Camera-type eye (tissue), 1 donor: ENCODE results near the genes KIF2B and C17orf67.

DNA sequence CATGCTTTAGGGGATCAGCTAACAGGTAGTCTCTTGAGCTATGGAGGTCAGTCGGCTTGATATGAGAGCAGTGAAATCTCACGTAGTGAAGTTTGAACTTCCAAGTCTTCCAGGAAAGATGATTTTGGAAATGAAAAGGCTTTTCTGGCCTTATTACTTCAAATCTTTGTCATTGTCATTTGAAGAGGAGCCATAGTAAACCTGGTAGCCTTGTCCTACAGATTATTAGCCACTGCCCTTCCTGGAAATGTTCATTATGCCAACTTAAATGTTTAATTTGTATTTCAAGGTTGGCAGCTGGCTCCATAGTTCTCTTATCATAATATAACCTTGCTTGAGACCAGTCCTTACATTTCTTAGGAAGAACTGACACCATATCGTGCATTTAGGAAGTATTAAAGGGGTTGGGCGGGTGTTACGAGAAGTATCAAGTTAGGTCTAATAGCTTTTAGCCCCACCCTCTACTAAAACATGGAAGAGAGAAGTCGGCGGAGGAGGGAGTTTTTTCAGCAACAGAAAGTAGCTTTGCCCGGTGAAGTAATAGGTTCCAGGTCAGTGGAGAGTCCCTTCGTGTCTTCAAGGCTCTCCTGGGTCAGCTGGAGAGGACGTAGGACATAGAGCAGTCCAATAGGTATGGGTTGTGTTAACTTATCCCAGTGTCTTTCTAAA, 37.9 kb downstream of the UTP18 start:
- RAMPAGE, long total RNA: no peak

GRCh38 chr17:51435600-51435972, 175.2 kb downstream of the UTP18 start:
- RAMPAGE, long total RNA: no peak

GRCh38 chr17:52409285-52409942, 250.9 kb upstream of the CA10 start:
- RAMPAGE, long total RNA: no peak

DNA sequence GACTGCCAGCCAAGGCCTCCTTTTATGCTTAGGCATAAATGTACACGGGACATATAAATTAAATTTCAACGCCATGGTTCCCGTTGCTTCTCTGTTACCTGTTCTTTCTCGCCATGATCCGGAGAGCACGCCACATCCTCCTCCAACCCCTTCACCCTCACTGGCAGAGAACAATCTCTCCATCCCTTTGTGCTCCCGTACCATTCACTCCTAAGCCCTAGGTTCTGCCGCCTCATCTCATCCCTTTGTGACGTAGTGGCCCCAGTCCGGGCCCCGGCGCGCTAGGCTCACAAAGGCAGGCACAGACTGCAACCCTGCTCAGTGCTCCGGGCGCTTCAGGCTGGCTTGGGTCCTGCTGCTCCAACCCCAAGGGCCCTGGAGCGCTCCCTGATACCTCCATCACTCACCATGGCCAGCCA, at the start of gene KIF2B:
Gene KIF2B, plus strand, starts transcription at position 302 of the 419 bp plus-strand sequence.
- RAMPAGE, long total RNA: no peak

GRCh38 chr17:55269785-55270269, 5.1 kb downstream of the HLF start:
- RAMPAGE, long total RNA: no peak

DNA sequence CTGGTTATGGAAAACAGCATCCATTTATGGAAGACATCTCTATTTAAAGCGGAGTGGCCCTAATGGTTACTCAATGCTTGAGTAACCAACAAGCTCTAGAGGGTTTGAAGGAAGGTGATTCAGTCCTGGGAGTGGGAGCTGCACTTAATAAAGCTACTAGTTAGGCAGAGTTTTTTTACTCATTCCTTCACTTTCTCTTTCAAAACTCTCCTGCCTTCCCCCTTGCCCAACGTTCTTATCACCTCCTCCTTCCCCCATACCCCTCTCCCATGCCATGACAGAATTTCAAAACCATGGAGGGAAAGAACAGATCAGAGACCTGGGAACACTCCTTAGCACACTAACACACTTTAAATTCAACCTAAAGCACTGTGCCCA, 4.9 kb downstream of the MMD start:
- RAMPAGE, long total RNA: no peak

GRCh38 chr17:55426812-55427450, 5.3 kb upstream of the MMD start:
- RAMPAGE, long total RNA: no peak

DNA sequence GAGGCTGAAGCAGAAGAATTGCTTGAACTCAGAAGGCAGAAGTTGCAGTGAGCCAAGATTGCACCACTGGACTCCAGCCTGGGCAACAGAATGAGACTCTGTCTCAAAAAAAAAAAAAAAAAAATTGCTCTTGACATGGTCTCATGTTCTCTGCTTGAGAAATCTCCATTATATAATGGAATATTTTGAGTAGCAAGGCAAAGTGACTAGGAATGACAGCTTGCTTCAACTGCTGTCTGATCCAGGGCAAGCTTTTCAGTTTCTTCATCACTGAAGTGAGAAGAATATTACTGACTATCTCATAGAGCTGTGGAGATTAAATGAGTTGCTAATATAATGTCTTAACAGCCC, 24.5 kb upstream of the MMD start:
- RAMPAGE, long total RNA: no peak

DNA sequence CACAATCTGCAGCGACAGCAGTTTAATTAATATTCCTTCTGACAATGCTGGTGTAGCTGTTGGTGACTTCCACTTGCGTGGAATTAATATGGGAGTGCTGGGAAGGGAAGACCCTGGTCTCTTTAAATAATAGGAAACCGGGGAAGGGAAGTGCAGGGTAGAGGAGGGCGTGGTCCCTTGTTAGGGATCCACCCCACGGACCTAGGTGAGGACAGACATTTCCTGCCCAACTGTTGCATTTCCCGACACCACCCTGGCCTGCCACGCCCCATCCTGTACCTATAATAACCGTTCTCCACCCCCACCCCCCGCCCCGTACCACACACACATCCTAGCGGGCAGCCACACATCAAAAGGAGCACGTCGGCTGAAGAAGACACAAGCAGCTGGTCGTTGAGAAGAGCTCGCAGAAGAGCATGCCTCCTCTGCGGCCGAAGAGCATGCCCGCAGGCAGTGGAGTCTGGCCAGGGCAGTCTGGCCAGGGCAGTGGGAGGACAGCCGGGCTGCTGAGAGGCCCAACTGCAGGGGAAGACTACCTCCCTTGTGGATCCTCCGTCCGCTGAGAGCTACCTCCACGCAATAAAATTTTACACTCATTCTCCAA, 36.7 kb upstream of the MMD start:
- RAMPAGE, long total RNA: no peak

DNA sequence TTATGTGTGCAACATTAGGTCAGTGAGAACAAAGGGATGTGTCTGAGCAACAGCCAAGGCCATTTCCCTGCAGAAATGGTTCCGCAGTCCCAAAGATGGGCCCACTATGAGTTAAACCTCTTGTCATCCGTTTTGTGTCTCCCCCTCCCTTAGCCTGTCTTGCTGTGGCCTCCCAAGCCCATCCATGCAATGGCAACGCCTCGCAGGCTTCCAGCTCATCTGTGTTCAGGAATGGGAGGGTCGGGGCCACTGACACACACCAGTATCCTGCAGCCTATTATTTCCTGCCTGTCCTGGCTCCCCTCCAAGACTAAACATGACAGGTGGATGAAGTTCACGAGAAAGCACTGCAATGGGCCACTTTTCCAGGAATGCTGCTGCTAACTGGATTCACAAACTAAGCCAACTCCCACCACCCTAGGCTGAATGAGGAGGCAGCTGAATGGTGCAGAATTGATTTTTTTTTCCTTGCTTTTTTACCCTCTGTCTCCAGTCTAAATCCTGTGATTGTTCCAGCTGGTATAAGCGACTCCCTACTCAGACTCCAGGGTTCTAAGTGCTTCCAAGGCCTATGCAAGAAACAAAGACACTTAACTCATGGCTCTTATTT, 23.5 kb downstream of the TMEM100 start:
- RAMPAGE, long total RNA: no peak

- RAMPAGE, long total RNA: no peak
Observed at GRCh38 chr17:55730454-55731221, 8.0 kb upstream of the TMEM100 start.

DNA sequence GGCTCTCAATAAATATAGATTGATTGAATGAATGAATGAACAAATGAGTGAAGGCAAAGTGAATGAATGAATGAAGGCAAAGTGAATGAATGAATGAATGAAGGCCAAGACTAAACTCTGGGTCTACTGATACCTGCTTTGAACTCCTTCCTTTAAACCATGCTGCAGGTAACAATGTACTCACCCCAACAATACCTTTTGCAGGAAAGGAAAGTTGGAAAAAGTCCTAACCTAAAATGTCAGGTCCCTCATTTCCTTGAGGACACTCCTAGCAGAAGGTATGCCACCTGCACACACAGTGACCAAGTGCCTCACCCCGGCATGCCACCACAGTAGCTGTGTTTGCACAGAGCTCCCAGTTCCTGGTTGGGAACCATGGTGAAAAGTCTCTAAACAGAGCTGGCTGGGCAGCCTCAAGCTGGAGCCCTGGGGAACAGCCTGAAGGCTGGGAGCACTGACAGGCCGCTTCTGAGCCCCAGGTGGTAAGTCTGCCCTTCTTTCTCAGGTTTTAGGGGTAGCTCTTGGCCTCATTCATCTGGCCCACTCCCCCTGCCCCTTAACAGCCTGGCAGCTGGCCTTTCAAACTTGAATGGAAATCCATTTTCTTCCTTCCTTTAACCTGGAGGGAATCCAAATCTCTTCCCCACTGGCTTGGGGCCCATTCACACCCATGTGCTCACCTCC, 42.6 kb upstream of the ANKFN1 start:
- RAMPAGE, long total RNA: no peak

DNA sequence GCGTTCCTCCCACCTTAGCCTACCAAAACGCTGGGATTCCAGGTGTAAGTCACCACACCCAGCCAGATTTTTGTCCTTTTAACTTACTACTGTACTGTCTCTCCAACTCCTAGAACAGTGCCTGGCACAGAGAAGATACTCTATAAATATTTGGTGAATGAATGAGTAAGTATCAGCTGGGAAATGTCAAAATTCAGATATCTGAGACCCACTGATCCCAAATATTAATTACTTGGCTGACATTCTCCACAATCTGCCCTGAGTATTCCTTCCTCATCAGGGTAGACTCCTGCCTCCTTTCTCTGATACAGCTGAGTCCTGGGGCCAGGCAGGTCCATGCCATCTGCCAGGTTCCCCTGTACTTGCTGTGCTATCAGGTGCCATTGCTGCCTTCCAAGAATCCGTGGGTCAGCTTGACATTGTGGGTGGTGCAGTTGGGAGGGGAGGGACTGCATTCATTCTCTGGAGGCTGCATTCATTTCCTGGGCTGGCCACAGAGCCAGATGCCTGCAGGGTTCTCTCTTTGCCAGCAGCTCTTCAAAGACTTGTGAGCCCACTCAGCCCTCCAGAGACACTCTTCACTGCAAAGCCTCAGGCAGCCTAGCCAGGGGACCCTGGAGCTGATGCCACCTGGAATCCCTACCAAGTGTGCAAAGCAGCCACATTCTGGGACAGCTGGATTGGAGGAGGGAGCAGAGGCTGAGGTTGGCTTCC, 20.6 kb downstream of the ANKFN1 start:
- RAMPAGE, long total RNA: no peak

DNA sequence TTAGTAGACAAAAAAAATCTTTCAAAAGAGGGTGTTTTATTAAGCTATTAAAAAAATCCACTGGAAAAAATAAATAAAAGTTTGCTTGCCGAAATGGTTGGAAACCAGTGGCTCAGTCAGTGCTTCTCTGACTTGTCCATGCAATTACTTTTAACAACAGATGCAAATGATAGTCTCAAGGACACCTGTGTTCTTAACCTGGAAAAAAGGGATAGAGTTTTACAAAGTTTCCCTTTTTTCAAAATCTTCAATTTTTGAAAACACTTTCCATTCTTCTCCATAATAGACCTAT, 216.4 kb downstream of the ANKFN1 start:
- RAMPAGE, long total RNA: no peak

DNA sequence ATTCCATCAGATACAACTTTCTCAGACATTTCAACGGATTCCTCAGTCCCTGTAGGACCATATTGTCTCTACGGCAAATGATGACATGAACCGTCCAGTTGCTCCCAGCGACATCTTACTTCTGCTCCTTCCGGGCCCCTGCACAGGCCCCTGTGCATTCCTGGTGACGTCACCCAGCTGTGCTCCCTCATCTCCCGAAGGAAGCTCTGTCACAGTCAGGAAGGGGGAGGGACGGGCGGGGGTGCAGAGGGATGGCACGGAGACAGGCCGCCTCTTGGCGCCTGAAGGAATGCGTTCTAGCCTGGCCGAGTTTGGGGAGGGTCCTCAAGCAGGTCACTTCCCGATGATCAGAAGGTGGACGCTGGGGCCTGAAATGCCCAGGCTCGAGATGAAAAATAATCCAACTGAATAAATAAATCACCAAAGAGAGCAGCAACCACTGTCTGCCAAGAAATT, 114.1 kb downstream of the NOG start:
- RAMPAGE, long total RNA: no peak

- RAMPAGE, long total RNA: no peak
Observed at GRCh38 chr17:56822754-56823383, 10.9 kb downstream of the C17orf67 start.

- RAMPAGE, long total RNA: no peak
Observed at GRCh38 chr17:56832470-56832871, 1.2 kb downstream of the C17orf67 start.

- RAMPAGE, long total RNA: no peak
Observed at GRCh38 chr17:56832872-56833977, at the start of gene C17orf67. Gene C17orf67, minus strand, starts transcription at chr17:56833920.

DNA sequence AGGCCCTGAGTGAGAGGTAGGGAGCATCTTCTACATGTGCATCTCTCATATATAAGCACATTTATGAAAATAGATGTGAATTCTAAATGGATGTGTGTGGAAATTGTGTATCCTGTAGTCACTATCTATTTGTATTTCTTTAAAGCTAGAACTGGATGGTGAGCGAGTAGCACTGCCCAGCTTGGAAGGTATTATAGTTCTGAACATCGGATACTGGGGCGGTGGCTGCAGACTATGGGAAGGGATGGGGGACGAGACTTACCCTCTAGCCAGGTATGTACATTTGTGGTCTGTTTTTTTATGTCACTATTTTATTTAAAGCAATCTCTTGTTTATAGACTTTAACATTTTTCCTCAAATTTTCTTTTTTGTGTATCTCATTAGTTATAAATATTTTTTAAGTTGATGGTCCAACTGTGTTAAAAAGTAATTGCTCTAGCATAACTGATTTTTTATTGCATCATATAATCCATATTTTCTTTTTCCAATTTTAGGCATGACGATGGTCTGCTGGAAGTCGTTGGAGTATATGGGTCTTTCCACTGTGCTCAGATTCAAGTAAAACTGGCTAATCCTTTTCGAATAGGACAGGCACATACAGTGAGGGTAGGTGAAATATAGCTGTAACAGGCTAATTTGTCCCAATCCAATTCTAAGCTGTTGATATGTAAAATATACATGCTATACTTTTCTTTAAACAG, 27.8 kb downstream of the DGKE start:
- RAMPAGE, long total RNA: no peak

DNA sequence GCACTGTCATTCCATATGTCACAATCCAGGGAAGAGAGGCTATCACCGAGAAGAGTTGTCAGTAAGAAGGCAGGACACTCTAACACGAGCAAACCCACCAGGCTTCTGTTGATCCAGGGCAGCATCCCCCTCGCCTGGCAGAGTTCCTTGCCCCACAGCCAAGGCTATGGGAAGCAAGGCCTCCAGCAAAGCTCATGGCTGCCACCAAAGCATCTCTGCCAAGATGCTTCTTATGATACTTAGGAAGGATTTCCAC, 23.2 kb downstream of the TRIM25 start:
- RAMPAGE, long total RNA: no peak